Mesenchymal stem cell of adipose (primary cell): Measurements from ENCODE around the genes CCNI and FRAS1.

- CAGE, long polyA plus RNA, result no peak
These were observed 194.3 kb downstream of the SHROOM3 start for GRCh38 chr4:76629247-76629798.

GRCh38 chr4:76738313-76739030 is 159.5 kb downstream of the SOWAHB start:
- CAGE, long polyA plus RNA, result no peak

DNA sequence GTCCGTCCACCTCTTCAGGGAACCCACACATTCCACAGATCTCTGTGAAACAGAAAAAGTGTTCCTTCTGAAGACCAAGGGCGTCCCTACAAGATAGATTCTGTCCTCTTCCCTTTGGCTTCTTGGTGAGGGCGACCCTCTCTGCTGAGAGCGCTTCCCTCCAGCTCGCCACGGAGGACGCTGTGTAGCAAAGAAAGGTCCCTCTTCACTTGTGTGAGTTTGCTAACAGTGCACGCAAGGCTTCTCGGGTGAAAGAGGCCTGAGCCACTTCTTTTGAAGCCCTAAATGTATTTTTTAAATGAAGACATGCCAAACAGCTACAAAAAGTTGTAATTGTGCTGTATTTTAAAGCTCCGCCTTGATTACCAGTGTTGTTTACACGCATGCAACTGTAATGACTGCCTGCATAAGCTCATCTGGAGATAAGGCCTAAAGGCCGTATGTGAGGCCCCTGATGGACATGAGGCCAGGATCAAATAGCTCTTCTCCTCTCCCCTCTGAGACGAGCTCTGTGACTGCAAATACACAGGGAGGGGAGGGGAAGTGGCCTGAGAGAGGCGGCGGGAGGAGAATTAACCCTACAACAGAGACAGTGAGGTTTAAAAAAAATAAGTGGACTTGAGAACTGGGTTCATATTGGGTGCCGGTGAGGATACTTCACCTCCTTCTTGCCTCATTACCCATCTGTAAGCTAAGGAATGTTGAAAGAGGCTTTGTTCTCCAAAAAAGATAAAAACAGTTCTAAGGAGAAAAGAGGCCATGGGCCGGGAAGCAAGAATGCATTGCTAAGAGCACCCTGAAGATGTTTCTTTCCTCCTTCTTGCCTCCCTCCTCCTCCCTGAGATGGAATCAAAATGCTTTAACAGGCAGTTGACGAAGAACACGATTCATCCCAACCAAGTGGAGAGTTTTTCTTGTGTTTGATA is 95.4 kb downstream of the SOWAHB start:
- CAGE, long polyA plus RNA, result no peak

DNA sequence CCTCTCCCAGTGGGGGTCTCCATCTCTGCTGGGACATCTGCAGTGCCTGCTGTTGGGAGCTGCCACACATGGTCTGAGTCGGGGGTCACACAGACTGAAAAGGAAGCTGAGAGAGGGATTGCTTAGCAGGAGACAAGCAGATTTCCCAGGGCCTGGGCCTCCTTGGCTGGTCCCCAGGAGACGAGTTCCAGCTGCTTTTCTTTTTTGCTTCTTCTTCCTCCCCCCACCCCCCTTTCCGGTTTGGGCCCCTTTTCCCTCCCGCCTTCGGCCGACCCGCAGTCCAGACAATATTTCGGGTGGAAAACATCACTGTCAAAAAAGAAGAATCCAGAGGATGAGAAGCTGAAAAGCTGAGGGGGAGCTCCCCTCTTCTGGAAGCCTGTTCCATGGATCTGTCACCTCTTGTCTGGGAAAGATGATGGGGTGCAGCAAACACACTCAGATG is 85.8 kb downstream of the SOWAHB start:
- CAGE, long polyA plus RNA, result no peak

GRCh38 chr4:77030626-77031040 is 45.2 kb downstream of the CCNI start:
- CAGE, long polyA plus RNA, result no peak

DNA sequence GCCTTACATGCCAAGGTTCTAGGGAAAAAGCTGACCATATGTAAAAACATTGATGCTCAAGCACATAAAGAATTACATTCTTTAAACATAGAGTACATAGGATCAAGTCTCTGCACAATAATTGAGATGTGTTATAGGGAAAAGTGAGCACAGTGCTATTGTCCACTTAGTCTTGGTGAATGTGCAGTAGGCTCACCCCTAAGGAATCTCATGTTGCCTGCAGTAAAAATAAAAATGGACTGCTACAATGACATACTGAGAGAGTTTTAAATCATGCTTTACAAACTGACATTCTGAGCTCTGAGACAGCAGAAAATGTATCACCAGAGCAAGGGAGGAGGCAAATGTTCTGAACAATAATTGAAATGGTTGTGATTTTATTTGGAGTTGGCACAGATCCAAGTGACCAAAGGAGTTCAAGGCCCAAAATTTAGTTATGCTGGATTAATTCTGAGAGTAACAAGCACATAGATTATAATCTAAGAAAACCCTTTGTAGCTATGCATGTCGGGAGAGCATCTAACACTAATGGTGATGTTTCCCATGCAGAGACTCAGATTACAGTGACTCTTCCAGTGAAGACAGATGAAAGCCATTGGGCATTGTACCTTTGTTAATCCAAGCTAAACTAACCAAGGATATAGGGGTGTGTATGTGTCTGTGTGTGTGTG is 43.7 kb downstream of the CCNI start:
- CAGE, long polyA plus RNA, result no peak

DNA sequence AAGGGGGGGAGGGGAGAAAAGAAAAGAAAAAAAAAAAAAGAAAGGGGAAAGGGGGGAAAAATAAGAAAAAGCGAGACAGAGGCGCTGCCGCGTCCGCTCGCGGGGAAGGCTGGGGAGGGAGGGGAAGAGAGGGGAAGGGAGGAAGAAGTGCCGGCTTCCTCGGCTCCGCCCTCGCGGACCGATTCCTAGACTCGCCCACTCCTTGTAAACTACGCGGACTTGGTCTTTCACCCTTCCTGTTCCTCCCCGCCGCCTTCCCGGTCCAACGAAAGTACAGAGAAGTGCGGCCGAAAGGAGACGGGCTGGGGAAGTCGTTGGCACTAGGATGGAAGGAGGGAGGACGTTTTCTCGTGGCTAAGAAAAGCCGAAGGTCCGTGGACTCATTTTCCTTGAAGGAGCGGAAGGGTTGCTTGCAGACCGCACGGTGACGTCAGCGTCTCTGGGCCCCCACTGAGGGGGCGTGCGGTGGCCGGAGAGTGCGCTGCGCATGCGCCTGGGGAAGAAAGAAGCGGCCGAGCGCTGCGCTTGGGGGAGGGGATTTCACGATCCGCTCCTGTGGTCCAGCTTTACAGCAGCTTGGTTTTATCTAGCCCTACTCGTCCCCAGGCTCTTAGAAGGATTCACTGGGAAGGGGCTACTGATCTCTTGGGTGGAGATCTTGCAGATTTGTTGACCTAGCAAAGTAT is at the start of gene CCNI:
Gene CCNI, minus strand, starts transcription at position 121 of the 686 bp plus-strand sequence.
- CAGE, long polyA plus RNA, result no peak

GRCh38 chr4:77708240-77708654 is 102.6 kb downstream of the CXCL13 start:
- CAGE, long polyA plus RNA, result no peak

DNA sequence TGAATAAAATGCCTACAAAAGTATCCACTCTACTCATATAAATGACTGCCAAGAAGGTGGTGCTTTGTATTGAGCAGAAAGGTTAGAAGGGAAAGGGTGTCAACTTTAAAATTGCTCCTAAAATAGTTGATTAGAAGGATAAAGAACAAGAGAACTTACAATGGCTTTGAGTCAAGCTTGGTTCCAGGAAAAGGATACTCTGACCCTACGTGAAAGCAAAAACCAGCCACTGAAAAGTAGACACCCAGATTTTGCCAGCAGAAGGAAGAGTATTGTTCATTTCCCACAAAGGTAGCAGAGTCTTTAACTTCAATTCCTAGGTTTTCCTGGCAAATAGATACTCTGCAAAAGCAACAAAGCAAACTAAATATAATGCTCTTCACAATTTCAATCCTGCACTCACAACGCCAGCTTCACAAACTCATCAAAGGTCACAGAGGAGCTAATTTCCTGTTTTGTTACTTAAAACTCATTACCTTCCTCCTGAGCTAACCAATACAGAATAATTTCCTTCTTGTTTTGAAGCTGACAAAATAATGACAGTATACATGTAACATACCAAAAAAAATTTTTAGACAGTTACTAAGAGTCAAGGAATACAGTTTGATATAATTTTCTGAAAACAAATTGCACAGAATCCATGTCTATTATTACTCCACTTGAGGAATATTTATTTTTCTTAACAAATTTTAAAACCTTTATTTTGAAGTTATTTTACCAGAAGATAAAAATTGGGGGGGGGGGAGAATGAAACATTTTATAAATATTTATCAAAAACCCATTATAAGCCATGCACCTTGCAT is 18.0 kb downstream of the CNOT6L start:
- CAGE, long polyA plus RNA, result no peak

DNA sequence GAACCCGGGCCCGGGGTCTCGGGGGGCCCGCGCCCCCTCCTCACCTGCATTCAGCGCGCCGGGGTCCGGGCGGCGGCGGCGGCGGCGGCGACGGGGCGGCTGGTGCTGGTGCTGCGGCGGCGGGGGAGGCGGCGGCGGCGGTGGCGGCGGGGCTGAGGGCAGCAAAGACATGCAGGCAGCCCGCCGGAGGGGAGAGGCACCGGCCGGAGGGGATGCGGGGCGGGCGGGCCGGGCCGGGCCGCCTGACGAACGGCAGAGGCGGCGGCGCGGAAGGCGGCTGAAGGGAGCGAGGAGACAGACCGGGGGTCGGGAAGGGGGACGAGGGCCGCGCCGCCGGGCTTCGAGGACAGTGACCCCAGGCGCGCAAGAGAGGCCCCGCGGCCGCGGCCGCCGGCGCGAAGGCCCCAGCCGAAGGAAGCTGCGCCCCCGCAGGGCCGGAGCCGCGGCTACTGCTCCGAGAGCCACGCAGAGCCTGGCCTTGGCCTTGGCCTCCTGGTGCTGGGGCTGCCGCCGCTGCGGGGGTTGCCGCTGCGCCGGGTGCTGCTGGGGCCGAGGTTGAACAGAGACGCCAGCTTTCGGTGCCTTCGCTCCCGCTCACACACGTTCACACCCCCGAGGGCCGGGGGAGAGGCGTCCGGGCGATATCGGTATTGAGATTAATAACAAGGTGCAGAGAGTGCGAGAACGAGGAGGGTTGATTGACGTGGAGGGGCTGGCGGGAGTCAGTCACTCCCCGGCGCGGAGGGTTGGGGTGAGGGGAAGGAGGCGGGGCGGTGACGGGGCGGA is 571 bp upstream of the CNOT6L start:
- CAGE, long polyA plus RNA, result no peak

GRCh38 chr4:77857182-77857584 is 5.4 kb upstream of the MRPL1 start:
- CAGE, long polyA plus RNA, result no peak

DNA sequence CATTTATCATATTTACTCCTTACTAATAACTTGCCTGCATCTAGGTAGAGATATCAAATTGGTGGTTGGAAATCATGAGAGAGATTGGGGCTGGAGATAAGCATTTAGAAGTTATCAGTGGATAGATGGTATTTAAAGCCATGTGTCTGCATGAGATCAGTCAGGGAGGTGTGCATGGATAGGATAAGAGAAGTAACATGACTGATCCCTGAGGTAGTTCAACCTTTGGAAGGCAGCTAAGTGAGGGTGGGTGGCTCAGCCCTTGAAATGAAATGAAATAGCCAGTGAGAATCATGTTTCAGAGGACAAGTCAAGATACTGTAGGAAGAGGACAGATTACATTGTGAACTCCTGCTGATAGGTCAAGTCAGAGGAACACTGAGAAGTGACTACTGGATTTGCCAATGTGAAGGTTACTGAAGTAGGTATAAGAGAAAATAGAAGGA is 43.3 kb downstream of the MRPL1 start:
- CAGE, long polyA plus RNA, result no peak

DNA sequence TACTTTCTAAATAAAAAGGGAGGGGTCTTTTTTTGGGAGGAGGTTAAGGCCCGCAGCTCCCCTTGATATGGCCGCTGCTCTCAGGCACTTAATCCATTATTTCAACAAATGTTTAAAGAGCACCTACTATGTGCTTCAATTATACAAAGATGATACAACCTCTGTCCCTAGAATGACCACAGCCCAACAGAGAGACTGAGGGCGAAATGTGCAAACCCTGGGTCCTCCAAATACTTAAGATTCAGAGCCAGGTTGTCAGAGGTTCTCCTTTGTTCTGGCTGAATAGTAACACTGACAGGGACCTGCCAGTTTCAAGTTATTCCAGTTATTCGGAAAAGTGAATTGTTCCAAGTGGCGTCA is 1.4 kb upstream of the FRAS1 start:
- CAGE, long polyA plus RNA, result no peak

GRCh38 chr4:78056064-78057116 is 733 bp upstream of the FRAS1 start:
- CAGE, long polyA plus RNA, result no peak

DNA sequence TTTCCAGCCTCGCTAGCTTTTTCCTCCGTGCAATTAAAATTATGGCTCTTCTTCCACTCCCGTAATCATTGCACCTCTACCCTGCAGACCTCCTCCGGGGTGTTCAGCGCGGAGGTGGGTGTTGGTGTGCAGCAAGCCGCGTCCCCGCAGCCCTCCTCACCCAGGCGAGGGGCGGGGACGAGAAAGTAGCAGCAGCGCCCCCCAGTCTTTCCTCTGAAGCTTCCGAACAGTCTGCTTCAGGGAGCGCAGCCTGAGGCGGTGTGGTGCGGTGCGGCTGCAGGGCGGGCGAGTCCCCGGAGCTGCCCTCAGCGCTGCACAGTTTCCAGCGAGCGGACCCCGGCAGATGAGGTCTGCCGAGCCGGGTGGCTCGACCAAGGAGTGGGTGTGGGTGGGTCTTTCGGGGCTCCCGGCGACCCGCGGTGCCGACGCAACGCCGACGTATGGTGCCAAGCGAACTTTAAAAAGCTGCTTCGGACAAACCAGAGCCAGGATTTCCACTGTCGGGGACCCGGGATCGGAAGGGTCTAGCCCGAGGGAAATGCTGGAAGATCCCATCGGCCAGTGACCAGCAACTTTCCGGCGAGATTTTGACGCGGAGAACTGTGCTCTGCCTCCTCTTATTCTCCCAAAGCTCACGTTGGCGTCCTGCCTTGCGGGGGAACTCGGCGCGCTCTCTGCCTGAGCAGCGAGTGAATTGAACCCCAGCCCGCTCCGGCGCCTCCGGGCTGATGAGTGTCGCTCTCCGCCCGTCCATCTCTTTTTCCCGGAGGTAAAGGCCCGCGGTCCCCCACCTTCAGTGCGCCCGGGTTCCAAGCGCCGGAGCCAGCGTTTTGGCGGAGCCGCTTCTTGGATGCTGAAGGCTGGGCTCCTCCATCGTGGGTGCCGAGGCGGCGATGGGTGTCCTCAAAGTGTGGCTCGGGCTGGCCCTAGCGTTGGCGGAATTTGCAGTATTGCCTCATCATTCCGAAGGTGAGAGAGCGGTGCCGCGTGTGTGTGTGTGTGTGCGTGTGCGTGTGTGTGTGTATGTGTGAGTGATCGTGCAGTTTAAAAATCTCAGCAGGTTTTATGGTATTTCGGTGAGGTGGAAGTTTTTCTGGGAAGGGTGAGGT is at the start of gene FRAS1:
Gene FRAS1, plus strand, starts transcription at position 207 of the 1,109 bp plus-strand sequence.
- CAGE, long polyA plus RNA, result no peak

- CAGE, long polyA plus RNA, result no peak
These were observed 70.3 kb upstream of the ANXA3 start for GRCh38 chr4:78481176-78481746.

DNA sequence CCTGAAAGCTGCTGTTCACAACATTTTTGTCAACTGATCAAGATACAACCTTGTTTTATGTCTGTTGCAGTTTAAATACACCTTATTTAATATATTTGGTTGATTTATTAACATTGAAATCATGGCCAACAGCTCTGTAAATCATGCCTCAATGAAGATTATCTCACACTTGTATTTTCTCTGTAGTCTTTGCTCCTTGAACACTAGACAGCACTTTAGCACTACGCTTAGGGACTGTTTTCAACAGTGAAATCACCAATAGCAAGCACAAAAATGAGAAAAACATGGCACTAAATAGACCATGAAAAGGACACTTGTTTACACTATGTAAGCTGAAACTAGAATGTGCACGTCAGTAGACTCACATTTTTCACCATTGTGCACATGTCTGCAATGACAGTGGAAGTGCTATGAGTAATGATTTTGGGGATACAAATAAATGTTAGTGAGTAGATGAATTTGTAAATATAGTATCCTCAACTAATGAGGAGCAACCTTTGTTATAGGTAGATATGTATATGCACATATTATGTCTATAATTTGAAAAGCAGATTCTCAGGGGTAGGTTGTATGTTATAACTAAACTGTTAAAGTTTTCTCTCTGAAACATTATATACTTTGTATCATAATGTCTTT is 3.2 kb downstream of the BMP2K start:
- CAGE, long polyA plus RNA, result no peak

- CAGE, long polyA plus RNA, result no peak
These were observed 69.1 kb downstream of the BMP2K start for GRCh38 chr4:78845237-78845677.

DNA sequence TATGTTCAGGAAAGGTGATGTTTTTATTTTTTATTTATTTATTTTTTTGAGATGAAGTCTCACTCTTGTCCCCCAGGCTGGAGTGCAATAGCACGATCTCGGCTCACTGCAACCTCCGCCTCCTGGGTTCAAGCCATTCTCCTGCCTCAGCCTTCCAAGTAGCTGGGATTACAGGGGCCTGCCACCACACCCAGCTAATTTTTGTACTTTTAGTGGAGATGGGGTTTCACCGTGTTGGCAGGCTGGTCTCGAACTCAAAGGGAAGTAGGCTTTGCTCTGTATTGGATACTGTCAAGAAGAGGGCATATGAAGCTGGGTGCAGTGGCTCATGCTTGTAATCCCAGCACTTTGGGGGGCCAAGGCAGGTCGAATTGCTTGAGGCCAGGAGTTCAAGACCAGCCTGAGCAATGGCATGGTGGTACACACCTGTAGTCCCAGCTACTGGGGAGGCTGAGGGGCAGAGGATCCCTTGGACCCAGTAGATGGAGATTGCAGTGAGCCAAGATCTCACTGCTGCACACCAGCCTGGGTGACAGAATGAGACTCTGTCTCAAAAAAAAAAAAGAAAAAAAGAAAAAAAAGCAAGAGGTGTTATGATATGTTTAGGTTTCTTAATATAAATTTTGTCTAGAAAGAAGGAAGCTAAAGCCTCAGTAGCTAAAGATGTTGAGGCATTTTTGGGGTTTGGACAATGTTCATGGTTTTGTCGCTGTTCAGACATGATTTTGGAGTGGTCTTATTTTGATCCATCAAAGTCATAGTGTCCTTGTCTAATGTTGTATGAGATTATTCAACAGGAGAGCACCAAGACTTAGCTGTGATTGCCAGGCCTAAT is 72.4 kb downstream of the PAQR3 start:
- CAGE, long polyA plus RNA, result no peak

DNA sequence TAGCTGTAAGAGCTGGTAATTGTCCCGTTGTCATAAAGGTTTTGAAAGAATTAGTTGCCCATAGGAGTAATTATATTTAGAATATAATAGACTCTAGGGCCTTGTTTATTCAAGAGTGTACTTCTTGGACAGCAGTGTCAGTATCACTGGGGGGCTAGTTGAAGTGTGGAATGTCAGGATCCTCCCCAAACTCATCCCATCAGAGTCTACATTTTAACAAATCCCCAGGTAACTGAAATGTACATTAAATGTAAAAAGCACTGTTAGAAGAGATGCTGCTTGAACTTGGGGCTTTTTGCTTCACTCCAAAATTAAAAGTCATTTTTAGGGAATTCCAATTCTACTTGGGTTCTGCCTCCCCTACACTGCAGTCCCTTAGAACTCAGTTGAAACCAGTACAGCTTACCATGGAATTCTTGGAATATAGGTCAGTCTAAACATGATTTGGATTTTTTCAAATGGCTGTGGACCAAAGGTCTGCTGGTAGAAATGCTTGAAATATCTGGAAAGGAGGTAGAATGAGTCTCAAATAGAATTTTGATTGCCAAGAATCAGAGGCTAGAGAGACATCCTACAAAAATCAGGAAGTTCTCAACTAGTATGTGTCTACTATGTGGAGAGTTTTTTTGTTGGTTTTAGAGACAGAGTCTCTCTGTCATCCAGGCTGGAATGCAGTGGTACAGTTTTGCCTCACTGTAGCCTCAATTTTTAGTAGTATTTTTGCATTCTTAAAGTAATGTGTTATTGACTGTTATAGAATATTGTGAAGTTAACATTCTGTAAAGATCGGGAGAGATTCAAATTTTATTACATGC is 53.8 kb downstream of the PAQR3 start:
- CAGE, long polyA plus RNA, result no peak